Gastroesophageal sphincter (tissue), 4 donors: Measurements from ENCODE around the genes GRM7 and THUMPD3.

DNA sequence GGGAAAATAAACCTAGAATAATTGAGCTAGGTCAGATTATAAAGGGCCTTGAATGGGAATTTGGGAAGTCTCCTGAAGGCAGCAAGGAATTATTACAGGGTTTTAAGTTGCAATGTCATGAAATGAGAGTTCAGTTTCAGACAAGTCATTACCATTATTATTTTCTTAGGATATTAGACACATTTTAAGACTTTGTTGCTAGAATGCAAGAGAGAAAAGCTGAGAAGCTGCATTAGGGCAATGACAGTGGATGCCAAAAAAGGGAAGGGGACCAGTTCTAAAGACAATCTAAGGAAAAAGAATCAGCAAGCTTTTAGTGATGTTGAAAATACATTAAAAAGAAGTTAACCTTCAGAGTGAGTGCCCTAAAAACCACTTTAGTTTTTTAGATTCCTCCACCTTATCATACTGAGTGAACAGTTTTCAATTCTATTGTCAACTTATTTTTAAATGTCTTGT, 251.9 kb downstream of the EDEM1 start:
- PRO-cap = no peak
- RAMPAGE, long total RNA, 4 experiments = no peak in any of the 4 experiments

- PRO-cap = unidirectional peak, plus-strand start at chr3:6861112
- RAMPAGE, long total RNA, 4 experiments = no peak in any of the 4 experiments
These were observed at the start of gene GRM7 for GRCh38 chr3:6860580-6861309. Gene GRM7 (plus strand): TSS chr3:6861115.

DNA sequence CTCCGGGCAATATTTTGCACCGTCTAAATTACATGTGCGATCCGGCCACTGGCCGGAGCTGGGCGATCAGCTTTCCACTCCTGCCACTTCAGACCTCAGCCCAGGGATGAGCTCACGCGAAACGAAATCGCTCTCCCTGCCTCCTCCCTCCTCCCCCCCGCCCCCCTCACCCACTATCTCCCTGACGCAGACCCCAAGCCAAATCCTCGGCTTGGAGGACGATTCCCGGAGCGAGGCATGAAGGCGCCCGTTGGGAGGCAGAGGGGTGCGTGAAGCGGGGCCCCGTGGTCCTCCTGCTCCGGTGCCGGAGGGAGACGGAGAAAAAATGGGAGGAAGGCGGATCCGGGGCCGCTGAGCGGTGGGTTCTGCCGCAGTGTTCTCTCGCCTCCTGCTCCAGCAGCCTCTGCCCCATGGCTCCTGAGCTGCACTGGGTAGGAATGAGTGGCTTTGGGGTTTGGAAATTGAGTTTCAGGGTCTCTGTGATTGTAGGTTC, 1.7 kb downstream of the GRM7 start:
- PRO-cap = unidirectional peak, minus-strand start at position 108 of the sequence
- RAMPAGE, long total RNA, 4 experiments = no peak in any of the 4 experiments

GRCh38 chr3:8372038-8372582, 129.5 kb upstream of the LMCD1 start:
- PRO-cap = no peak
- RAMPAGE, long total RNA, 4 experiments = no peak in any of the 4 experiments

GRCh38 chr3:8436541-8437012, 65.0 kb upstream of the LMCD1 start:
- PRO-cap = no peak
- RAMPAGE, long total RNA, 4 experiments = no peak in any of the 4 experiments

- PRO-cap = no peak
- RAMPAGE, long total RNA, 4 experiments = no peak in any of the 4 experiments
These were observed 2.6 kb downstream of the LMCD1 start for GRCh38 chr3:8503899-8504990.

- PRO-cap = no peak
- RAMPAGE, long total RNA, 4 experiments = no peak in any of the 4 experiments
These were observed 59.9 kb downstream of the LMCD1 start for GRCh38 chr3:8561554-8561880.

DNA sequence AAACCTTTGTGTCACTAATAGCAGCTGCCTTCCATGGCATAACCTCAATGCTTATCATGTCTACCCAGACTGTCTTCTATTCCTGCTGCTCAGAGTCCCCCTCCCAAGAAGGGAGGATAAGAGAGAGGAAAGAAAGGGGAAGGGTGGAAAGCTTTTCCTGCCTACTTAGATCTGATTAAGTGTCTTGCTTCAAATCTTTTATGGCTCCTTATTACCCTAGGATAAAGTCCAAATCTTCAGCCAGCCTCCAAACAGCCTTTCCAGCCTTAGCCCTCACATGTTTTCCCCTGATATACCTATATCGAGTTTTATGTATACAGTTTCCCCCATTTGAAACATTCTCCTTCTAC, 7.8 kb upstream of the SSUH2 start:
- PRO-cap = no peak
- RAMPAGE, long total RNA, 4 experiments = no peak in any of the 4 experiments

- PRO-cap = no peak
- RAMPAGE, long total RNA, 4 experiments = no peak in any of the 4 experiments
These were observed 639 bp downstream of the OXTR start for GRCh38 chr3:8768651-8769296.

GRCh38 chr3:9249869-9250320, 449 bp upstream of the SRGAP3 start:
- PRO-cap = no peak
- RAMPAGE, long total RNA, 4 experiments = no peak in any of the 4 experiments

DNA sequence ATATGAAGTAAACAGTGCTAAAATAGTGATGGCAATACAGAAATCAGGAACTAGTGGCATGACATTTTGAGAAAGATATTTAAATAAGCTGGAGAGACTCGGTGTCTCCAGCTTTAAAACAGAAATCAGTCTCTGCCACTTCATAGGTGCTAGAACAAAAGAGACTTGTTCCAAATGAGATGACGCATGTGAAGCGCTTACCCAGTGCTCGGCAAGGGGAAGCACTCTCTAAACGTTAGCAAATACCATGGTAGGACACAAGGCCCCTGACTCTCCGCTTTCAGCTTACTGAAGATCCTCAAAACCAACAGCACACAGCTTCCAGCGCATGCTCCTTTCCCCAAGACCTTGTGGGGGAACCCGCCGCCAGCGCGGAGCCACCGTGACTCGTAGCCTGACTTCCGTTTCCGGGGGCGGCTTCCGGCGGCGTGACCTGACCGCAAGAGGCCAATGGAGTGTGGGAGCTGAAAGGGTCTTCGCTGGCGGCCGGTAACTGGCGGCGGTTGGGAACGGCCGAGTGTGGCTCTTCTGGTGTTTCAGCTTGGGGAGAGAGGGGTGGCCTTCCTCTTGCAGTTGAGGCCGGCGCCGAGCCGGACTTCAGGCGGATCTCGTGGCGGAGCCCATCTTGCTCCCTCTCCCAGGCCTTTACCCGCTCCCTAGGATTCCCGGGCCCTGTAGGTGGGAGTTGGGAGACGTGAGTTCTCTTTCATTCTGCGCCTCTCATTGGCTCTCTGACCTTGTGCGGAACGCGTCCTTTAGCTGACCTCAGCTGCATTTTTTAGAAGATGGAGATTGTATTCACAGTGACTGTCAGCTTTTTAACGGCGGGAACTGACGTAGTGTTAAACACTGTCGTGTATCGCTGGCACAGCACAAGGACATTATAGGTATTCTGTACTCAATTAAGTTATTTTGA, at the start of gene THUMPD3:
TSS of gene THUMPD3 (plus strand) at position 416 of the 916 bp plus-strand sequence.
- PRO-cap = bidirectional peak, plus-strand start at position 419 of the sequence, minus-strand start at position 391 of the sequence; bidirectional peak, plus-strand start at position 806 of the sequence, minus-strand start at position 647 of the sequence
- RAMPAGE, long total RNA, 4 experiments = start-site peak on the plus strand in 4 of 4 experiments, centred at positions 421 to 441 of the sequence, 43 to 302 reads per replicate; start-site peak on the minus strand in 3 of 4 experiments, centred at positions 355 to 389 of the sequence, 34 to 65 reads per replicate

- PRO-cap = bidirectional peak, plus-strand start at chr3:9396705, minus-strand start at chr3:9396678; bidirectional peak, plus-strand start at chr3:9397137, minus-strand start at chr3:9396990
- RAMPAGE, long total RNA, 4 experiments = start-site peak on the minus strand in 2 of 4 experiments, at chr3:9396604-9397042 at its widest, 6 to 14 reads per replicate
These were observed 710 bp upstream of the SETD5 start for GRCh38 chr3:9396507-9397303.

DNA sequence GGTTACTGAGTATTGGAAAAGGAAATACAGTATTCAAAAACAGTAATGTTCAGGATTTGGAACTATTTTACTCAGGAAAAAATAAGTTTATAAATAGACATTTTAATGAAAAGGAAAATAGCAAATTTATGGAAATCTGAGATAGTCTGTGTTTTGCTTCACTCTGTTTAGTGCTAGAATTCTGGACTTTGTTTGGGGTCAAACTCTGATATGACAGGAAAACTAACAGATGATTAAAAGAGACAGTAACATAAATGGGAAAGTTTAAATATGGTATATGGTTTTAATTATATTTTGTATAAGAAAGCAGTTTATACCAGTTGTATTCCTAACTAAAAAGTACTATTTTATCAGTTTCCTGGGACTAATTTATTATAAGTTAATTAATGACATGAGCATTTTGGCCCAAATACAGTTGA, 17.4 kb downstream of the SETD5 start:
- PRO-cap = no peak
- RAMPAGE, long total RNA, 4 experiments = no peak in any of the 4 experiments

- PRO-cap = no peak
- RAMPAGE, long total RNA, 4 experiments = no peak in any of the 4 experiments
These were observed 38.2 kb downstream of the SETD5 start for GRCh38 chr3:9435506-9436052.

GRCh38 chr3:9477788-9478122, 75.9 kb downstream of the LHFPL4 start:
- PRO-cap = no peak
- RAMPAGE, long total RNA, 4 experiments = no peak in any of the 4 experiments

DNA sequence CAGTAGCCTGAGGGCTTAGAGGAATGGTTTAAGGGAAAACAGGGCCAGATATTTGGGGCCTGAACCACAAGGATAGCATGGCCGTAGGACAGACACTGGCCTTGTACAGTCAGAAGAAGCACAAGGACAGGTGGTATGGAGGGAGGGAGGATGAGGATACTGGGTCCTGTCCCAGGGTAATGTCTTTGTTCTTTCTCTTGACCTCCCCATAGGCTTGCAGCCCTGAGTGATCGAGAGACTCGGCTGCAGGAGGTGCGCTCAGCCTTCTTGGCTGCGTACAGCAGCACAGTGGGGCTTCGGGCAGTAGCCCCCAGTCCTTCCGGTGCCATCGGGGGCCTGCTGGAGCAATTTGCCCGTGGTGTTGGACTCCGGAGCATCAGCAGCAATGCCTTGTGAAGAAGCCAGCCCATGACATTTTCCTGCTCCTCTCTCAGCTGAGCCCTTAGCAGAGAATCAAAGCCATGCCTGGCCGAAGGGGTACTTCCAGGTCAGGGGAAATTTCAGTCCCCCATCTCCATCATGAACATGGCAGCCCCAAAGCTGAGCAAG, 2.0 kb upstream of the CPNE9 start:
- PRO-cap = no peak
- RAMPAGE, long total RNA, 4 experiments = no peak in any of the 4 experiments

GRCh38 chr3:9722222-9722703, 9.3 kb upstream of the BRPF1 start:
- PRO-cap = no peak
- RAMPAGE, long total RNA, 4 experiments = no peak in any of the 4 experiments

DNA sequence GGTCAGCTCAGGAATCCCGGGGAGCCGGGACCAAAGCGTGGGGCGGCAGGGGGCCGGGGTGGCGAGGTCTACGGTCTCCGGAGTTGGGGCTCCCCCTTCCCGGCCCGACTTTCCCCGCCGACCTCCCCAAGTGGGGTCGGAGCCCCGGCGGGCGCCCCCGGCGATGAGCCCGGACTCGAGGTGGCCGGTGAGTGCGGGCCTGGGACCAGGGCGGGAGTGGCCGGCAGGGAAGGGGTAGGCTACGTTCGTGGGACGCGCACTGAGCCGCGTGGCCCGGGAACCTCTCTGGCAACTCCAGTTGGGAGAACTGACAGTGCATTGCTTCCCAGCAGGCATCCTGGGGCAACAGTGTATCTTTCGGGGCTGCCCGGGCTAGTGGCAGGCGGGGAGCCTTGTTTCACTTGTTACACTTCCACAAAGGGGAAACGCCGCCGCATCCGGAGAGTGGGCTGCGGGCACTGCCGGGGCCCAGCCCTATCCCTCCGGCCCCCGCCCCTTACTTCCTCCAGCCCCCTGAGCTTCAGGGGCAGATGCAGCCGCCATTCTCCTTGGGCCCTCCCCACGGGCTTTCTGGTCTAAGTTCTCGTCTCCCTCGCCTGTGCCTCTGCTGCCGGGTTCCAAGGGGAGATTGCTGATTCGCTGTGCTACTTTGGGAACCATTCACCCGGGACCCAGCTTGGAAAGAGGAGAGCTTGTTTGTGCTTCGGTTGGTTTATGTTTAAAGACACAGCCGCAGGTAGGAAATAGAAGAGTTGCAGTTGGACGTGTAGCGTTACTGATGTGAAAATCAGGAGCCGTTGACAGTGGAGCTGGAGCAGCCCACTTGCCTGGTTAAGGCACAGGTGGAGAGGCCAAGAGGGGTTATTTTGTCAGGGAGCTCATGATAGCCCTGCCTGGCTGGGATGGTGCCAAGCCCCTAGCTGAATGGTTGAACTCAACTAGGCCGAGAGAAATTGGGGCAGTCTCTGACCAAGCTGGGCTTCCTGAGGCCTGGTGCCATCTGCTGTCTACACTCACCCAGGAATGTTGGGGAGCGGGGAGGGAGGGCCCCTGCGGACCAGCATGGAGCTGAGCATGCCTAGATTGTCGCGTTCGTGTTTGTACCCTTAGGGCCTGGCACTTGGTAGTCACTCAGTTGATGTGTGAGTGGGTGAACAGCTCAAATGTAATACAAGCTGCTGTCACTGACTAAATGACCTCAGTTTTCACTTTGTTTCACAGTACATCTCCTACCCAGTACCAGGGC, 840 bp downstream of the BRPF1 start:
- PRO-cap = no peak
- RAMPAGE, long total RNA, 4 experiments = no peak in any of the 4 experiments

DNA sequence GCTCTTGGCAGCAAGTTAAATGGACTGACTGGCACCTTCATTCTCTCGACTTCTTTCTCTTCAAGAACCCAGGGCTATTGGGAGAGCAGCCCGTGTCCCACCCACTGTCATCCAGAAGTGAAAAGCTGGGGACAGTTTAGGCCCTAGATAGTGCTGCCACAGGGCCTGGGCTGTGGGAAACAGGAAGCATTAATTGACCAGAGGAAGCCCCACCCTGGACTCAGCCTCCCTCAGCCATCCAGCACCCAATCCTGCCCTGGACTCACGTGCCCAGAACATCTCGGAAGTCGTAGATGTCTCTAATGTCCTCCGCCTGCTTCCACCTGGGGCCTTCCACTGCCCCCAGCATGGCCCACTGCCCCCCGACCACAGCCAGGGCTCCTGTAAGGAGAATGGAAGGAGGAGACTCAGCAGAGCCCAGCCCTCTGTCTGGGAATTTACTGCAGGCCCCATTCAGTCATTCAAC, 2.3 kb downstream of the CAMK1 start:
- PRO-cap = unidirectional peak, minus-strand start at position 119 of the sequence
- RAMPAGE, long total RNA, 4 experiments = no peak in any of the 4 experiments

DNA sequence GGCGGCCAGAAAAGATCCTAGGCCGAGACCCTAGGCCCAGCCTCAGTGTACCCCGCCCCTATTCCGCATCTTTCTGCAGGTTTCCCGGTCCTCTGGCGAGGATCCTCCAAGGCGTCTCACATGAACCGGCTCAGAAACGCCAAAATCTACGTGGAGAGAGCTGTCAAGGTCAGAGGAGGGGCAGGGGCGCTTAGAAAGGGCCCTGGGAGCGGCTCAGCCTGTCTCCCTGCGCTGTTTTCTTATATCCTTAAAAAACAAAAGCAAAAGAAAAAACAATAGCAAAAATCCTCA, 425 bp downstream of the TTLL3 start:
- PRO-cap = bidirectional peak, plus-strand start outside the sequence, minus-strand start at position 243 of the sequence
- RAMPAGE, long total RNA, 4 experiments = no peak in any of the 4 experiments